Cardiac ventricle fibroblast (primary cell): ENCODE measurements around the genes LRP4, CELF1 and KBTBD4.

- RAMPAGE, long total RNA: no peak
Observed at GRCh38 chr11:46265917-46266325, 11.5 kb upstream of the CREB3L1 start.

- RAMPAGE, long total RNA: no peak
Observed at GRCh38 chr11:46290286-46290986, 13.0 kb downstream of the CREB3L1 start.

GRCh38 chr11:46330393-46330926 is 16.8 kb upstream of the DGKZ start:
- RAMPAGE, long total RNA: no peak

DNA sequence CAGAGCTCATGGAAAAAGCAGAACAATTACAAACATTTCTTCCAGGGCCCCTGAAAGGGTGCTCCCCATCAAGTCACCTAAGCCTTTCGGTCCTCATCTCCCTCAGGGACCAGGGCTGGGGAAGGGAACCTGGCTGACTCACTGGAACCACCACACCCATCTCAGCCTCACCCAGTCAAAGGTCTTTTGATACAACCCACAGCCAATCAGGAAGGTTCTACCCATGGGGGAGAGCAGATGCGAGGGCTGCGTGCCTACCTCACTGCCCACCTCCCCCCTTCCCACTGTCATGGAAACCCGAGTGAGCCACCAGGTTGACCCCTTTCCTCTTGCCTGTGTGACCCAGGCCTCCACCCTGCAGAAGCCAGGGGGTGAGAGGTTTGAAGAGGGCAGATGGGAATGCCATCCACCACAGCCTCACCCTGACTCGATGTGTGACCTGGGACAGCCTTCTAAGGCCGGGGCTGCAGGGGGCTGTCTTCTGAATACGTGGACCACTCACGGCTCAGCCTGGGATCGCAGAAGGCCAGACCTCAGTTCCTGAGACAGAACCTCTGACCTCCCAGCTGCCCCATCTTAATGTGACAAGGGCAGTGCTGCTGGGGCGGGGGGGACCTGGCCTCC is 2.6 kb downstream of the MDK start:
- RAMPAGE, long total RNA: no peak

DNA sequence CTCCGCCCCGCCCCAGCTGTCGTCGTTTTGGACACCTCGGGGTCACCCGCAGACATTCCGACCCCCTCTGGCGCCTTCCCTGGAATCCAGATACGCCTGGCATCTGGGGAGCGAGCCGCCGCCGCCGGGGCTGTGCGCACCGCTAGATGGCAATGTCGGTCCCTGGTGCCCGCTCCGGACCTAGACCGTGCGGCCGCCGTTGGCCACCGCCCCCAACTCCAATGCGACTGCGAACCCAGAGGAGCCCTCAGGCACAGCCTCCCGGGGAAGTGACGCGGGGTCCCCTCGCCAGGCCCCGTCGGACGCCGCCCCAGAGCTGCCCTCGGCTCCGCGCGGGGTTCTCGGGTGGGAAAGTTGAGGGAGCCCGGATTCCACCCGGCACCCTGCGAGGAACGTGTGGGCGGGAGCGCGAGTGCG is 2.1 kb downstream of the CHRM4 start:
- RAMPAGE, long total RNA: no peak

GRCh38 chr11:46670997-46671310 is 29.5 kb downstream of the ARHGAP1 start:
- RAMPAGE, long total RNA: no peak

GRCh38 chr11:46677188-46677783 is 23.1 kb downstream of the ARHGAP1 start:
- RAMPAGE, long total RNA: no peak

DNA sequence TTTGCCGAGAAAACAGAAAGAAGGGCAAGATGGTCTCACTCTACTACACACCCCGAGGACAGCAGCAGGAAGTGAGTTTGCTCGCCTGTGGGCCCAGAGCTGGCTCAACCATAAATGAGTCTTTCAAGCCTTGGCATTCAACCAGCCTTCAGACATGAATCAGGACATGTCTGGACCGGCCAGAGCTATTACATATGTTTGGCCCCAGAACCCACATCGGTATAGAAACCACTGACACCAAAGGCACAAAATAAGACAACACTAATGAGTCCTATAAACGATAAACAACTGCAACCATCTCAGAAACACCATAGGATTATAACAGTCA is 12.9 kb downstream of the ARHGAP1 start:
- RAMPAGE, long total RNA: no peak

- RAMPAGE, long total RNA: no peak
Observed at GRCh38 chr11:46693437-46694088, 6.9 kb downstream of the ARHGAP1 start.

DNA sequence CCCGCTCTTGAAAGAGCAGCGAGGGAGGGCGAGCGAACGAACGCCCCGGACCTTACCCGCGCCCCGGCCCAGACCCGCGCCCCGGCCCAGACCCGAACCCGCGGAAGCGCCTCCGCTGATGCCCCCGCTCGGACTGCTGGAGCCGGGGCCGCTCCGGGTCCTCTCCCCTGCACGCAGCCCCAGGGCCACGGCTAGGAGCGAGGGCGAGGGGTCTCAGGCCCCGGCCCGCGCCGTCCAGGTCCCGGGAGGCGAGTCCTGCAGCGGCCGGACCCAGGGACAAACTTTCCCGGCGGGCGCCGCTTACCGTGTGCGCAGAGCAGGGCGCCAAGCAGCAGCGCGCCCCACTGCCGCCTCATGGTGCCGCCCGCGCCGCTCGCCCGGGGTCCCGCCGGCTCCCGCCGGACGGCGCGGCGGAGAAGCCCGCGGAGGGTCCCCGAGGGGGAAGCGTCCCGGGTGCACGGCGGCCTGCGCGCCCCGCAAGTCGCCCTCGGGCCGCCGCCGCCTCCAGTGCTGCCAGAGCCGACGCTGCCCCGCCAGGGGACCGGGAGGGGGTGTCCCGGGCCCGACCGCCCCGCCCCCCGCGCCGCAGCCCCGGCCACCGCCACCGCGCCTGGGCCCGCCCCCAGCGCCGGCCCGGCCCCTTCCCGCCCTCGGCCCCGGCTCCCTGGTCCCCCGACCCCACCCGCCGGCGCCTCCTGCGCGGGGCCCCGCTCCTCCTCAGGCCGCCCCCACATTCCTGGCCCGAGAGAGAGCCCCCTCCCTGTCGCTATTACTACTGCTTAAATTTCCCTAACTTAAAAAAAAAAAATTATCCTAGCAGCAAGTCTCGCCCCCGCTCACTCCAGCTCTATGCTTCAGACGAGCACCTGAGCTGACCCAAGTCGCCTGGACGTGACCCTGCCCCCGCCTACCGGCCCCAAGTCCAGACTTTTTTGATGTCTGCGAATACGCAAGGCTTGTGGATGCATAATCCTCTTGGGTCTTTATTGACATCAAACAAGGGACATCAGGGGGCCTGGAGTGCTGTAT is at the start of gene LRP4:
Gene LRP4 (minus strand): TSS at position 527 of the 1,029 bp plus-strand sequence.
- RAMPAGE, long total RNA: no peak

DNA sequence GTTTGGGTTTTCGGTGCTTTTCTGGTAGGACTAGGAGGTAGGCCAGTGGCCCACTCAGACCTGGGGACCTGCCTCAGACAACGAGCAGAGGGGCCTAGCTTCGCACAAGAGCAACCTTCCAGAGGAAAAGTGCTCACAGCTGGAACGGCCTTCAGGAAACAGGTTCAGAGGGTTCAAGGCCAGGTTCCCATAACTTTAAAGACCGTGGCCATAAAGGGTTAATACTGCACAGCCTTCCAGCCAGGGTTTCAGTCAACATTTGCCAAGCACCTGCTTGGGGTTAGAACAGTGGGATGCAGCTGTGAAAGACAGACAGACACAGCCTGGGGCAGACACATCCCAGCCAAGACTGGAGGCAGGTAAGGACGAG is 14.4 kb downstream of the ARFGAP2 start:
- RAMPAGE, long total RNA: no peak

DNA sequence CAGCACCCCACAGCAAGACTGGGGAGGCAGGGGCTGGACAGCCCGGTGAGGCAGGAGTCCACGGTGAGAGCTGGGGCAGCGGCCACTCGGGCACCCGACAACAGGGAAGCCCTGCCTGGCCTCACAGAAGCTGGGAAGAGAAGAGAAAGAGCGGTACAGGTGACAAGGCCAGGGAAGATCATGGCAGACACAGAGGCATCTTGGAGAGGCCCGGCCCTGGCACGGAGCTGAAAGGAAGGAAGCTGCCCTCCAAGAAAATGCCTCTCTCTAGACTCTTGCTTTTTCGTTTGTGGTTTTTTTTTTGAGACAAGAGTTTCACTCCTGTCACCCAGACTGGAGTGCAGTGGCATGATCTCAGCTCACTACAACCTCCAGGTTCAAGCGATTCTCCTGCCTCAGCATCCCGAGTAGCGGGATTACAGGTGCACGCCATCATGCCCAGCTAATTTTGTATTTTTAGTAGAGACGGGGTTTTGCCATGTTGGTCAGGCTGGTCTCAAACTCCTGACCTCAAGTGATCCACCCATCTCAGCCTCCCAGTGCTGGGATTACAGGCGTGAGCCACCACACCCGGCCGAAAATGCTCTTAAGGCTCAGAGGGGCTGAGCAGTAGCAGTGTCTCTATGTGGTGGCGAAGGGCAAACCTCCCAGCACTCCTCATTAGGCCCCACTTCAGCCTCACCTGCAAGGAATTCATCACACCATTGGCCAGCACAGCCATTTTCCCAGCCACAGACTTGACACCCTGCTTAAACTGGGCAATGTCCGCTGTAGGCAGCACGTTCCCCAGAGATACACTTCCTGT is 10.9 kb downstream of the ARFGAP2 start:
- RAMPAGE, long total RNA: no peak

GRCh38 chr11:47309048-47309644 is 43.4 kb downstream of the MYBPC3 start:
- RAMPAGE, long total RNA: no peak

DNA sequence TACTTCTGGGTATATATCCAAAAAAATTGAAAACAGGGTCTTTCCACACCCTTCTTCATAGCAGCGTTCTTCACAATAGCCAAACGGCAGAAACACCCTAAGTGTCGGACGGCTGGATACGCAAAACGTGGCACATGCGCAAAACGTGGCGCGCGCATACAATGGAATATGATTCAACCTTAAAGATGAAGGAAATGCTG is 10.0 kb downstream of the SPI1 start:
- RAMPAGE, long total RNA: no peak

DNA sequence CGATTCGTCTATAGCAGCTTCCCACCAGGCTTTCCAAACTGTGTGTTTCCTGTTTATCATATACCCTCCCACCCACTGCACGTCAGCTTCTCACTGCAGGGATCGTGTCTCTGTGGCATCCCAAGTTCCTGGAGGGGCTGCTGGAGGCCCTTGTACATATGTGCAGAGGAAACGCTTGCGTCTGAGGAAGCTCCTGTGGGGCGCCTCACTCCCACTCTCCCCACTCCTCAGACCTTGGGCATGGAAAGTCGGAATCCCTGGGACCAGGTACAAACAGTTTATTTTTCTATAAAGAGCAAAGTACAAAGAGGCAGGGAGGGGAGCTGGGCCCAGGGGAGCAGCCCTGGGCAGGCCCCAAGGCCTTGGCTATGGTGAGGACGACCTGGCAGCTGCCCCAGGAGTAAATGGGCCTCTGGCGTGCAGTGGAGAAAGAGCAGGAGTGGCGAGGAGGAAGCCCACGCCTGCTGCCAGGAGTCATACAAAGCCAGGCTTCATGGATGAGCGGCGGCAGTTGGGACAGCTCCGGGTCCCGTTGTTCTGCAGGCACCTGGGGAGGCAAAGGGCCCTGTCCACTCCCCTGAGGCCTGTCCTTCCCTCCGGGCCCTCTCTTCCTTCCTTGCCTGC is 11.3 kb downstream of the RAPSN start:
- RAMPAGE, long total RNA: no peak

DNA sequence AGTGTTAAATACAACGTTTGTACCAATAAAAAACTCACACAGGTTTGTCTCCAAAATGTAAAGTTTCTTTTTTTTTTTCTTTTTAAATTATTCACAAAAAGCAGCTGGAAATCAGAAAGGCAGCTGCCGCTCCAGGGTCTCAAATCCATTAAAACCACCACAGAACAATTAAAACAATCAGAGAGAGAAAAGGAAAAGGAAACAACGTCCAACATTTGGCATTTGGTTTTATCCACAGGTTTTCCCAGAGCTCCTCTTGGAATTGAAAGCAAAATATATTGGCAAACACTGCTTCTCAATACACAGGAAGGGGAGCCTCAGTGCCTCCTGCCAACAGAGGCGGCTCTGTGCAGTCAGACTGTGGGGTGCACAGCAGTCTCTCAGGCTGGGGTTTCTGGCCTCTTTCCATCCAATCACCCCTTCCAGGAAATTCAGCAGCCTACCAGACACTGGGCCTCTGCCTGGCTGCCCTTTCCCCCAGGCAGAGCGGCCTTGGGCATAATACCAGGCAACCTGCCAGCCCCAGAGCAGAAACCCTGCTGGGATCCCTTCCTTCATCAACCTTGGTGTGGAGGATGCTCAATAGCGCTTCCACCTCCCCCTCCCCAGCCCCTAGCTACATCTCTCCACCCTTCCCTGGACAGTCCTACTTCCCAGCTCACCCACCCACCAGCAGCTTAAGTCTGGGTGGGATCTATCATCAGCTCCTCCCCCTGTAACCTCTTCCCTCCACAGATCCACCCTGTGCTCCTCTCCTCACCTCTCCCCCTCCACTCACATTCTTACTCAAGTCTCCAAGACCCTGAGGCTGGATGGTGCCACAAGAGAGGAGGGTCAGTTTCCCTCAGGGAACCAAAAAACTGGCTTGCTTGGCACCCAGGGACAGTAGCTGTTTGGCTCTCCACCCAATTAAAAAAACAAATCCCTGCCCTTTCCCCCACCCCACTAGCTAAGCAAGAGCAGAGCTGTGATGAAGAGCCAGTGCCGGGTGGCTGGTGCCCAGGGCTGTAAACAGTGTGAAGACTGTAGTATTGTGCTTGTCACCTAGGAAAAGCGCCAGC is 17.9 kb upstream of the RAPSN start:
- RAMPAGE, long total RNA: no peak

- RAMPAGE, long total RNA: no peak
Observed at GRCh38 chr11:47523274-47524217, 29.4 kb downstream of the CELF1 start.

DNA sequence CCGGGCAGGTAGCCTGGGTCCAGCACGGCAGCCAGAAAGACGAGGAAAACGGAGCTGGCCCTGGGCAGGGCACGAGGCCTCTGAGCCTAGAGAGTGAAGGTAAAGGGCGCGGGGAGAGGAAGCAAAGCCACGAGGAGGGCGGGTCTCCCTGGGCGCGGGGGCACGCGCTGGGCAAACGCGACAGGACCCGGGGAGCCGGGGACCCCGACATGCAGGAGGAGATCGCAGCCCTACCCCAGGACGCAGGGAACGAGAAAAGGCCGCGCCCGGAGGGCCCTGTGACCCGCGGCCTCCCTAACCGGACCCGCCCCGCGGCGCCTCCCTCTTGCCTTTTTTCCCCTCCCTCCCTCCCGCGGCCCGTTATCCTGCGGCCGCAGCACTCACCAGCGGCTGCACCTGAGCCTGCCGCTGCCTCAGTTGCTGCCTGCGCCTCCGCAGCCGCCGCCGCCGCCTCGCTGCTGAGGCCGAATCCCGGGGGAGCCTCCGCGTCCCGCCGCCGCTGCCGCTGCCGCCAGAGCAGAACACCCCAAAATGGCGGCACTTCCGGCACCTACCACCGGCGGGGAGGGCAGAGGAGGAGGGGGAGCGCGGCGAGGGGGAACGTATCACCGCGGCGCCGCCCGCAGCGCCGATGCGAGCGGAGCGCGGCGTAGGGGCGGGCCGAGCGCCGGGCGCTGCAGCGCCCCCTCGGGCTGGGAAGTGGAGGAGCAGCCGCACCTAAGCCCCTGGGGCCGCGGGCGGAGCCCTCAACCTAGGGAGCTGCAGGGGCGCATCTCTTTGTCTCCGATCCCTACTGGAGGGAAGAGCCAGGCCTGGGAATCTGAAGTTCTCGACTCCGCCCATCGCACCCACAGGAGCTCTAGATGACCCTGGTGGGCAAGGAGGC is at the start of gene CELF1:
Gene CELF1 (minus strand): TSS at position 525 of the 886 bp plus-strand sequence.
- RAMPAGE, long total RNA: no peak

GRCh38 chr11:47577493-47578298 is 1.1 kb downstream of the KBTBD4 start:
- RAMPAGE, long total RNA: no peak

DNA sequence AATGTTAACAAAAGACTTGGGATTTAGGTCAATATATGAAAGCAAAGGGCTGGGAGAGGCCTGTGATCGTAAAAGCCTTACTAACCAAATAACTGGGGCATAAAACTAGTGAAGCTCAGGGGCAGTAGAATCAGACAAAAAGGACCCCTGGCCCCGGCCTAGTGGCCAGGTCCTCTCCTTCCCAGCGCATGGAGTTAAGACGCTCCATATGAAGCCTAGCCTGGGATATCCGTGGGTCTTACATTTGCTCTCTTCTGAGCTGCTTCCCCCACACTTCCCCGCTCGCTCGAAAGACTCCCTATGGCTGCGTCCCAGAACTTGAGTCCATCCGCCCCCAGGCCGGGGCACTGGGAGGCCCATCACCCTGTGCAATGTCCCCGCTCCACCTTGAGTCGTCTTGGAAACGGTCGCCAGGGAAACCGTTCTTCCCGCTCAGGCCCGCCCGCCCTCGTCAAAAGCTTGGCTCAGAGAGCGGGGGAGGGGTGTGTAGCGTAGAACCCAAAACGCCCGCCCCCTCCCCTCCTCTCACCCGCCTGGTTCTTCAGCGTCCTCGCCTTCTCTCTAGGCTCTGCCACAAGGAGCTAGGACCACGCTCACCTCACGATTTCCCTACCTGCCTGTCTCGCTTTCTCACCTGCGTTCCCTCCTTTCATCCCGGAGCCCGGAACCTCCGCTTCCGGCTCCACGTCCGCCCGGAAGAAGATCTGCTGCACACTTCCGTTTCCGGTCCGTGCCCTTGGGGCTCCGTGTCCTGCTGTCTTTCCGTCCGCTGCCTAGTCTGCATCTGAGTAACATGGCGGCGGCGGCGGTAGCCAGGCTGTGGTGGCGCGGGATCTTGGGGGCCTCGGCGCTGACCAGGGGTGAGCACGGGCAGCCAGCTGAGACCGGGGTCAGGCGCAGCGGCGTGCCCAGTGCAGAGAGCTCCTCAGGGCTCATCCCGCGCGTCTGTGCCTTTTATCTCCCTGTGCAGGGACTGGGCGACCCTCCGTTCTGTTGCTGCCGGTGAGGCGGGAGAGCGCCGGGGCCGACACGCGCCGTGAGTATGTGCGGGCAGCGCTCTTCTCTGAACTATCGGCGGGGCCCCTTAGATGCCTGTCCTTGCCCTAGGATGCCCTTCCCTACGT is at the start of gene KBTBD4:
Gene KBTBD4 (minus strand): TSS at position 672 of the 1,124 bp plus-strand sequence.
- RAMPAGE, long total RNA: no peak